ENCODE measurements around the genes SYNPO and ZNF300.

GRCh38 chr5:150408299-150408785, 4.4 kb downstream of the CD74 start:
- RAMPAGE, long total RNA, result no peak
- RRBS, result no CpG with 5 or more reads among the region's 5 CpGs

DNA sequence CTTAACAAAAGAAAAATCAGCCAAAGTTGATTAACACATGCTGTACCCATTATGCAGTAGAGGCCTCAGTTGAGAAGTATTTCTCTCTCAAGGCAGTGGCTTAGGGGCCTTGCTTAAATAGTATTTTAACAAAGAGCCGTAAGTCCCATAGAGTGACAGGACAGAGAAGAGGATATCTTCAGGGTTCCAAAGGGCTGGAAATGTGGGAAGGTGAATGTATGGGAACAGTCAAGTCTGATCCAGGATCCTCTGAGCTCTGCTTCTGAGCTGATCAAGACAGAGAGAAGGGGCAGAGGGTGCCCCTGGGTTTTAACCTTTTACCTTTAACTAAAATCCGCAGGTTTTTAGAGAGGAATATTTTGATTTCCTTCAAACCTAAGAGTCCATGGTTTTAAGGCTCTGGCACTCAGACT, 597 bp upstream of the CD74 start:
- RAMPAGE, long total RNA, result no peak
- RRBS, result no CpG with 5 or more reads among the region's 2 CpGs

GRCh38 chr5:150443242-150443822, 6.2 kb downstream of the RPS14 start:
- RAMPAGE, long total RNA, result no peak
- RRBS, result no CpG with 5 or more reads among the region's 10 CpGs

DNA sequence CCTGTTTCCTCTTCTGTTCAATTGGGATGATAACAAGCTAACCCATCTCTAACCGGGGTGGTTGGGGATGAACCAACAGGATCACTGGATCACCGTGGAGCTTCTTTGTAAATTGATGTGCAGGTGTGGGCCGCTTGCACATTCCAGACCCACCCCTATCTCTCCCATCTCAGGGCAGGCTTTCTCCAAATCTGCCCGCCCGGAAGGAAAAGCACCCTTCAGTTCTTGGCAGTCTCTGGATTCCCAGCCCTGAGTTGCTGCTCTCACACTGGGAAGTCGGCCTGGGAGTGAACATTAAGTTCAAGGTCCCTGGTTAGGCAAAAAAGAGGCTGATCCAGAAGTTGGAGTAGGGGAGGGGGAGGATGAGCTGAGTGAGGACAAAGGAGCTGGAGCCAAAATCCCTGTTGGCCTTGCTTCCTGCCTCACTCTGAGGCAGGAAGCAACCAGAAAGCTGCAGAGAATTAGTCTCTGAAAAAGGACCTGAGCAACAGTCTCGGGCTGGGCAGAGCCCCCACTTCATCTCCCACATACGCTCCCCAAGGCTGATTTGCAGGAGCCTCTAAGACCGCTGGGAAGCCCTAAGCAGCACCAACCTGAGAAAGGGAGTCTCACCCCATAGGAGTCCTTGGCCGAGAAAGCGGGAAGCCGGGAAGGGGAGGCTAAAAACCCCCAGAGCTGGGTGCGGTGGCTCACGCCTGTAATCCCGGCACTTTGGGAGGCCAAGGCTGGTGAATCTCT, 15.0 kb upstream of the RPS14 start:
- RAMPAGE, long total RNA, result no peak
- RRBS, result 84% methylated on average over 1 of the region's 15 CpGs

DNA sequence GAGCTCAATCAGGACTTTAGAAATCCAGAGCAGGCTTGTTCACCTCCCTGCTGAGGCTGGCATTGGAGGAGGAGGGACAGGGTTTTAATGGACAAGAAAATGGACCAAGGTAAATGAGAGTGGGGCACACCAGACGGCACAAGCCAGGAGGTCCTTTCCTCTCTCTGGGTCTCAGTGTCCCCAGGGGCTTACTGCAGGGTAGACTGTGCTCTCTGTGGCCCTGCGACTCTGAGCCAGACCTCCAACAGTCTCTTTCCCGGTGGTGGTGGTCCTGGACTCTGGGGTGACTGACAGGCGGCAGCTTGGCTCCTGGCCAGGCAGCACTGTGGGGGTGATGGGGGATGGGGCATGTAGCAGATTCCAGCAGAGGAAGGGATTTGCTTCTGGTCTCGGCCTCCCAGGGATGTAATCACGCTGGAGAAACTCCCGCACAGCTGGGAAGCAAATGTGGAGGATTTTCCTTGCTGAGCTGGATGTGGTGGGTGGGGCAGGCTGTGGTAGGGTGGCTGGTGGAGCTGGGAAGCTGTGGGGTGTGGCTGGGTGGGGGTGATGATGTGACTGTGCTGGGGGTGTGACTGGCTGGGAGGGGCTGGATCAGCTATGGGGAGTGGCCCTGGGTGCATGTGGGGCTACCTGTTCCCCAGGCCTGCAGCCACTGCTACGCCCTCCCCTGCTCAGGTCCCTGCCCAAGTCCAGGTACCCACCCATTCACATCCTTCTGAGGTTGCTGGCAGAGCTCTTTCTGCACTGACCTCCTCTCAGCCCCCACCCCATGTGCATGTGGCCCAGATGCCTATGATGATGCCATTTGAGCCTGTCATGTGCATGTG, 3.7 kb downstream of the NDST1 start:
- RAMPAGE, long total RNA, result no peak
- RRBS, result no CpG with 5 or more reads among the region's 8 CpGs

- RAMPAGE, long total RNA, result no peak
- RRBS, result no CpG with 5 or more reads among the region's 26 CpGs
Measured at GRCh38 chr5:150539884-150540911, 32.3 kb downstream of the NDST1 start.

- RAMPAGE, long total RNA, result no peak
- RRBS, result no CpG with 5 or more reads among the region's 13 CpGs
Measured at GRCh38 chr5:150542671-150543451, 34.9 kb downstream of the NDST1 start.

- RAMPAGE, long total RNA, result no peak
- RRBS, result no CpG with 5 or more reads among the region's 4 CpGs
Measured at GRCh38 chr5:150559712-150560131, 51.8 kb downstream of the NDST1 start.

- RAMPAGE, long total RNA, result no peak
- RRBS, result no CpG with 5 or more reads among the region's 9 CpGs
Measured at GRCh38 chr5:150613945-150614779, 26.3 kb upstream of the SYNPO start.

- RAMPAGE, long total RNA, result no peak
- RRBS, result no CpG with 5 or more reads among the region's 5 CpGs
Measured at GRCh38 chr5:150626826-150627580, 13.5 kb upstream of the SYNPO start.

- RAMPAGE, long total RNA, result start-site peak on the plus strand at chr5:150640660-150640821, 51 and 188 reads in 2 replicates
- RRBS, result 5% methylated on average over 2 of the region's 19 CpGs
Measured at GRCh38 chr5:150640146-150641249, at the start of gene SYNPO. Gene SYNPO (plus strand): TSS chr5:150640660.

DNA sequence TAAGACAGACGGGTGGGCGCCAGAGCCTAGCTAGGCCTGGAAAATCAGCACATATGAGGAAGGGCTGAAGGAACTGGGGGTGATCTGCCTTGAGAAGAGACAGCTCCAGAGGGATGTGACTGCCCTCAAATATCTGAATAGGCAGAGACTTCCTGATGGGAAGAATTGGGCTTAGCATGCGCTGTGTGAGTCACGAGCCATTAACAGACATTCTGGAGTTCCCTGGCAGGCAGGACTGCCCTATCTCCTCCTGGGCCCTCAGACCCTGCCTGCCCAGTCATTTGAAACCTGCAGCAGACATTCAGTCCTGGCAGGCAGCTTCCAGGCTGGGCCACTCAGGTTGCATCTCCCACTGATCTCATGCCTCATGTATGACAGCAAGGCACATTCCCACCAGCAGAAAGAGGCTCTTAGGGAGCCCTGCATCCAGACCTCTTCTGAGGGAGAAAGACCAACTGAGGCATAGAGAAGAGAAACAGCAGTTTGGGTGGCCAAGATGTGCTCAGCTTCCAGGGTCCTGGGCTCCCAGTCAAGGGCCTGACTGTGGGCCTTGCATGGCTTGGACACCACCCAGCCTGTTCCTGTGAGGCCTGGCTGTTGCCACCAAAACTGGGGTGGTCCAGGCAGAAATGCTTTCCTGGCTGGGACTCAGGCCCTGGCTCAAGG, 13.0 kb downstream of the MYOZ3 start:
- RAMPAGE, long total RNA, result no peak
- RRBS, result no CpG with 5 or more reads among the region's 4 CpGs

DNA sequence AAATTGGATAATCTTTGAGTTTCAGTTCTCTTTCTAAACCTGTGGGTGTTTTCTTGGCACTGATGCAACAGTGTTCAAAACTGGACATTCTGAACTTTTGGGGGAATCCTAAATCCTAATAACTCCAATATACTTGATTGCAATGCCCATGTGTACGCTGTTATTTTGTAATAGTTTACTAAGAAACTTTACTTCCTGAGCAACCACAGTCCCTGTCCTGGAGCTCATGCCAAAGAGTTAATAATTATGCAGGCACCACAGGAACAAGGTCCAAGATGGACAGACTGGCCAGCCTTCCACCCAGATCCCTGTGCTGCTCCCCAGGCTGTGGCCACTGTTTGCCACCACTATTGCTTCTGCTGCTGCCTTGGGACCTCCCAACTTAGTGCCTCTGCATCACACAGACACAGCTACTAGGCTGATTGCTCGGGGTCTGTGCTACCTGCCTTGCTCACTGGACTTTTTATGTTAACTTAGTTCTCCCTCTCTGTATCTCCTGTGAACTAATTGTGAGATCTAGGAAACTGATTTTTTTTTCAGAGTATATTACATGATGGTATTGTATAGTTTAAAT, 14.1 kb downstream of the IRGM start:
- RAMPAGE, long total RNA, result no peak
- RRBS, result no CpG with 5 or more reads among the region's 2 CpGs

DNA sequence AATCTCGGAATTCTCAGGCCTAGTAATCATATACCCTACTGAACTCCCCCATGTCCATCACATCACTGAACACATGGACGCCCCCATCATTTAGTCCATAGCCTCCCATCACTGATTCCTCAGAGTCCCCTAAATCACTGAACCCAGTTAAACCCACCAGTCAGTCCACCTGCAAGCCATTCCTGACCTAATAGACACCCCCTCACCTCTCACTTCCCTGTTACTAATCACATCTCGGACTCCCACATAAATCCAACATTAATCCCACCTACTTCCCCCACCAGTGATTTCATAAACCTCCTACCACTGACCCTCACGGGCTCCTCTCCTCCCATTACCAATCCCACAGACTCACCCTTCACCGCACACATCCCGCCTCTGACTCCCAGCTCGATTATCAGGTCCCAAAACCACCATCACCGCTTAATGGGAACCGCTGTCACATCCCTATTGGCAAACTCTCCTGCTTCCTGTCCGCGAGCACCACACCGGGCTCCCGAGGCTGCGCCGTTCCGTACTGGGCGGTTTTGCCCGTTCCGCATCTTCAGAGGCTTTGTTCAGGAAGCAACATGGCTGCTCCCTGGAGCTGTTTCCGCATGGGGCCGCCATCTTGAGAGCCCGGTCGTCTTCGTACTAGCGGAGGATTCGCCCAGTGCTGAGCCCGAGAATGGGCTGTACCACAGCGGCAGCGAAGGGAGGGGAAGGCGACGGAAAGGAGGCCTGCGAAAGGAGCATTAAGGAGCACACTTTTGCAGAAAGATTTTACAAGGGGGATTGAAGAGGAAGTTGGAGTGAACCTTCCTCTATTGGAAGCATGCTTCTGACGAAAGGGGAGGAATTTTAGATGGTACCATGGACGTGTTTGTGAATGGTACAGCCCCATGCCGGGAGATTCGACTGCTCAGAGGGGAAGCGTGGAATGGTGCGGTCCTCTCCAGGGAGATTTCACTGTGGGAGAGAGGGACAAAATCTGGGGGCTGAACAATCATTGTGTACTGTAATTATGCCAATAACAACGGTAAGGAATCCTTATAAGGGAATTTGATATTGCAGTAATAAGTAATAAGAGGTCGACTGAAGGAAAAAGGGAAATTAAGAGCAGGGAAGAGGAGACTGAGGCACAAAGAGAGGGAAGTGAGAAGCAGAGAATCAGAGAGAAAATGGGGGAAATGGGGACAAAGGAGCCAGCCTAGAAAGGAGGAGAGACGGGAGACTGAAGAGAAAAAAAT, at the start of gene ZNF300:
ZNF300 (minus strand) TSS at position 632 of the 1,229 bp plus-strand sequence.
- RAMPAGE, long total RNA, result start-site peak on the minus strand centred at position 468 of the sequence, 67 bp wide, 28 and 46 reads in 2 replicates
- RRBS, result no CpG with 5 or more reads among the region's 41 CpGs

DNA sequence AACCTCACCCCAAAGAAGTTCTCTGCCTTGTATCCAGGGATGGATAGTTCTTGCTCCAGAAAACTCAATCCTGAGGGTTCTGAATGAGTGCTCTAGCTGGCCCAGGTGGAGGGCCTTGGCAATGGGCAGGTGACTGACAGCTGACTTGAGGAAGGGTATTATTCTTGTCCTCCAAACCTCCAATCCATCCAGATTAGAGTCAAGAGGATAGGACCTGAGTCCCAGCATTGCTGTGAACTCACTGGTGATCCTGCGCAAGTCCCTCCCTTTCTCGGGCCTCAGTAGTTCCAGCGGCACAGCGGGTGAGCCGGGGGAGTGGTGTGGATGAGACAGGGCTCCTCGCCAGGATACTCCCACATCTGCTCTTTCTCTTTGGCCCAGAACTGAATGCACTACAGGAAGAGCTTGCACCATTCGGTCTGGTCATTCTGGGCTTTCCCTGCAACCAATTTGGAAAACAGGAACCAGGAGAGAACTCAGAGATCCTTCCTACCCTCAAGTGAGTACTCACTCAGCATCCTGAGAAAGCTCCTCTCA, 6.2 kb downstream of the GPX3 start:
- RAMPAGE, long total RNA, result no peak
- RRBS, result no CpG with 5 or more reads among the region's 7 CpGs

GRCh38 chr5:151056519-151057303, 24.1 kb downstream of the TNIP1 start:
- RAMPAGE, long total RNA, result no peak
- RRBS, result no CpG with 5 or more reads among the region's 25 CpGs

- RAMPAGE, long total RNA, result no peak
- RRBS, result no CpG with 5 or more reads among the region's 6 CpGs
Measured at GRCh38 chr5:151075655-151076367, 5.0 kb downstream of the TNIP1 start.

DNA sequence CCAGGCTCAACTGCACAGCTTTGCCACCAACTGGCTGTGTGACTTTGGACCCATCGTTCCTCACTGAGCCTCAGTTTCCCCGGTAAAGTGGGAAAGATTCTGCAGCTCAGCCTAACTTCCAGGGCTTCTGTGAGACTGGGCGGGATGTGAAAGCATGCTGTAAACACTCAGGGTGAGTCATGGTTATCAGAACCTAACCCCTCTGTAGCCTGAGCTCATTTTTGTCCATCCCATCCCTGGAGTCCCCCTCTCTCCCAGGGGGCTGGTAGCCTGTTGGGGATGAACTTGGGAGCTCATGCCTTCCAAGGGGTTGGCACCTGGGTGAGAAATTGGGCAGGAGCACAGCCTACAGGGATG, 2.3 kb downstream of the CCDC69 start:
- RAMPAGE, long total RNA, result no peak
- RRBS, result no CpG with 5 or more reads among the region's 3 CpGs

GRCh38 chr5:151268391-151269464, 15.7 kb downstream of the GM2A start:
- RAMPAGE, long total RNA, result no peak
- RRBS, result no CpG with 5 or more reads among the region's 13 CpGs

DNA sequence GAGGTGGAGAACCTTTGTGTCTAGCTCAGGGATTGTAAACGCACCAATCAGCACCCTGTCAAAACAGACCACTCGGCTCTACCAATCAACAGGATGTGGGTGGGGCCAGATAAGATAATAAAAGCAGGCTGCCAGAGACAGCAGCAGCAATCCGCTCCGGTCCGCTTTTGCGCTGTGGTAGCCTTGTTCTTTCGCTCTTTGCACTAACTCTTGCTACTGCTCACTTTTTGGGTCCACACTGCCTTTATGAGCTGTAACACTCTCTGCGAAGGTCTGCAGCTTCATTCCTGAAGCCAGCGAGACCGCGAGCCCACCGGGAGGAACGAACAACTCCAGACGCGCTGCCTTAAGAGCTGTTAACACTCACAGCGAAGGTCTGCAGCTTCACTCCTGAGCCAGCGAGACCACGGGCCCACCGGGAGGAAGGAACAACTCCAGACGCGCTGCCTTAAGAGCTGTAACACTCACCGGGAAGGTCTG, 6.4 kb upstream of the SLC36A3 start:
- RAMPAGE, long total RNA, result no peak
- RRBS, result no CpG with 5 or more reads among the region's 22 CpGs